Glomerular endothelial cell (primary cell): ENCODE measurements around a stretch of chr17.

DNA sequence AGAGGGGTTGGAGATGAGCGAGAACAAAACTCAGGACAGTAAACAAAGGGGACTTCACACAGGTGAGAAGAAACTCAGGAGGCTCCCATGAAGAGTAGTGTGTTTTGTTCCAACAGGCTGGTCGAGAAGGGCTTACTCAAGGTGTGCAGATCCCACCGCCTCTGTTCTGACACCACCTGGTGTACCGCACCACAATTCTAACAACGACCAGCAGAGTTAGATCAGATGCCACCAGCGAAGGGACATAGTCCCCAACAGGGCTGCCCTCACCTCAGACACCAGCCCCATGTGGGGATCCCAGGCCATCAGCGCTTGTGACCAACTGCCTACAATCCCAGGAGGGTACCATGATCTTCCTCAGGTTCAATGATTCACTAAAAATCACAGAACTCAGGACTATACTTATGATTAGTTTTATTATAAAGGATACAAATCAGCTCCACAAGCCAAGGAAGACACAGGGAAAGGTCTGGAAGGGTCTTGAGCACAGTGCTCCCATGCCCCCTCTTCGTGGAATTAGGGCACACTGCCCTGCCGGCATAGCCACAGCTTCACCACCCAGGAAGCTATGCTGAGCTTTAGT lies 26.2 kb downstream of the TRIM25 start:
- RAMPAGE, long total RNA, result no peak

GRCh38 chr17:56888095-56889067 lies 25.5 kb downstream of the TRIM25 start:
- RAMPAGE, long total RNA, result no peak

DNA sequence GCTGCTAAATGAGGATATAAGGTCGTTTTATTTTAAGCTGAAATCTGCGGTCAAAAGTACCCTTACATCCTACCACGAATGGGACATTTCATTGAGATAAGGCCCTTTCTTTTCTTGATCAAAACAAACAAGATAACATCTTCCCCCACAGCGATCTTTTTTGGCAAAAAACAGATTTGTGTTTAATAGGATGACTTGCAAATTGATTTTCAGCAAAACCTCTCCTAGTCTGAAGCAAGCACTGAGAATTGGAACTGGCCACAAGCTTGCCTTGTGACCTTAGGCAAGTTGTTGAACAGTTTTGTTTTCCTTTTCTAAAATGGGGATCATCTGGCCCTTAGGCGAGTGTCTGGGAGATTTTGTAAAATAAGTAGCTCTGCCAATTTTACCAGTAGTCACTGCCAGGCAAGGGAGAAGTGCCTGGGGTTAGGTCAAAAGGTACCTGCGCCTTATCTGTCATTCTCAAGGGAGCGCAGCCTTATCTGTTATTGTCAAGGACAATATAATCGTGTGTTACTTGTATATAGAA lies 687 bp downstream of the SCPEP1 start:
- RAMPAGE, long total RNA, result no peak

- RAMPAGE, long total RNA, result no peak
These were observed 1.2 kb downstream of the SCPEP1 start for GRCh38 chr17:56979174-56979551.

DNA sequence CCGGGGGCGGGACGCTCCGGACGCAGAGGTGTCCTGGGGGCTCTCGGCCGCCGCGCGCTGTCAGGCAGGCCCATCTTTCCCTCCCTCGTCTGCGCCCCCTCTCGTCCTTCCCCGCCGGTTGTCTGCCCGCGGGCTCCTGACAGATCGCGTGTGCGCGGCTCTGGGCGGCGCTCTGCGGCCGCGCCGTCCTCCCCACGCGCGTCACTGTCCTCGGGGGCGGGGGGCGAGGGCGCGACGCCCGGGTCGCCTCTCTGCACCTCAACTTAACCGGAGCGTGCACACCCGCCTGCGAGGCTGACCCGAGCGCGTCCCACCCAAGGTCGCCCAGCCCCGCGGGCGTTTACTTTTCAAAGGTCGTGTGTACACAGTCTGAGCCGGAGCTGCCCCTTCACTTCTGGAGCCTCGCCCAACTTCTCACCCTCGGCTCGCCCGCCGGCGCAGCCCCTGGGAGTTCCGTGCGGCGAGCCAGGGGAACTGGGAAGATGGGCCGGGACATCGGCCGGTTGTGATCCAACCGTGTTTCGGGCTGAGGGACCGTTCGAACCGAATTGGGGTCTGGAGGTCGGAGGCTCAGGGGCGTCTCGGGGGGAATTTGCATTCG lies 568 bp downstream of the AKAP1 start:
- RAMPAGE, long total RNA, result no peak

GRCh38 chr17:57086115-57086687 lies 1.2 kb downstream of the AKAP1 start:
- RAMPAGE, long total RNA, result no peak

DNA sequence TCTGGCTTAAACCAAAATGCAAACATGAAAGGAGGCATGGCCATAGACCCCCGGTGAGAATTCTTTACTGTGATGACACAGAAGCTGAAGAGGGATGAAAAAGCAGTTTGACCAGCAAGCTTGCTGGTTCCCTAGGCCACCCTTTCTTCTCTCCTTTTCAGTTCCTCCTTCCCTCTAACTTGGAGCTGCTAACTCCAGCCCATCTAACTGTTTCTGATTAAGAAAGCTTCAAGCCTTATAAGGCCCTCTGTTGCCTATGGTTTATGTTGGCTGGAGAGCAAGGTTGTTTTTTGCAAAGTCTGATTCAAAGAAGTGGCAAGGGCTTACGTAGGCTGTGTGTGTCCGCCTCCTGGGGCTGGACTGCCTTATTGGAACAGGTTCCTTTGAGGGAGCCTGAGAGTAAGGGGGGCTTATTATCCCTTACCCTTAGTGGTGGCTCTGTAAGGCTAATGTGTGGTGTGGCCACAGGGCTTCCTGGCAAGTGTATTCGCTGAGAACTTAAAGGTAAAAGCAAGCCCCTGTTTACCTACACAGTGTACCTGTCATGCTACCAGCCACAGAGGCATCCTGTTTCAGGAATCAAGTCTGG lies 7.1 kb downstream of the AKAP1 start:
- RAMPAGE, long total RNA, result no peak

- RAMPAGE, long total RNA, result no peak
These were observed 23.5 kb downstream of the AKAP1 start for GRCh38 chr17:57108456-57108957.

GRCh38 chr17:57284466-57284901 lies 28.2 kb downstream of the MSI2 start:
- RAMPAGE, long total RNA, result no peak

GRCh38 chr17:57292789-57293456 lies 36.6 kb downstream of the MSI2 start:
- RAMPAGE, long total RNA, result no peak

GRCh38 chr17:57293928-57295092 lies 38.0 kb downstream of the MSI2 start:
- RAMPAGE, long total RNA, result no peak

- RAMPAGE, long total RNA, result no peak
These were observed 184.6 kb downstream of the MSI2 start for GRCh38 chr17:57440724-57441606.

GRCh38 chr17:57442829-57443616 lies 186.7 kb downstream of the MSI2 start:
- RAMPAGE, long total RNA, result no peak

GRCh38 chr17:57445559-57446771 lies 189.6 kb downstream of the MSI2 start:
- RAMPAGE, long total RNA, result no peak

- RAMPAGE, long total RNA, result no peak
These were observed 222.0 kb downstream of the MSI2 start for GRCh38 chr17:57478190-57478939.

DNA sequence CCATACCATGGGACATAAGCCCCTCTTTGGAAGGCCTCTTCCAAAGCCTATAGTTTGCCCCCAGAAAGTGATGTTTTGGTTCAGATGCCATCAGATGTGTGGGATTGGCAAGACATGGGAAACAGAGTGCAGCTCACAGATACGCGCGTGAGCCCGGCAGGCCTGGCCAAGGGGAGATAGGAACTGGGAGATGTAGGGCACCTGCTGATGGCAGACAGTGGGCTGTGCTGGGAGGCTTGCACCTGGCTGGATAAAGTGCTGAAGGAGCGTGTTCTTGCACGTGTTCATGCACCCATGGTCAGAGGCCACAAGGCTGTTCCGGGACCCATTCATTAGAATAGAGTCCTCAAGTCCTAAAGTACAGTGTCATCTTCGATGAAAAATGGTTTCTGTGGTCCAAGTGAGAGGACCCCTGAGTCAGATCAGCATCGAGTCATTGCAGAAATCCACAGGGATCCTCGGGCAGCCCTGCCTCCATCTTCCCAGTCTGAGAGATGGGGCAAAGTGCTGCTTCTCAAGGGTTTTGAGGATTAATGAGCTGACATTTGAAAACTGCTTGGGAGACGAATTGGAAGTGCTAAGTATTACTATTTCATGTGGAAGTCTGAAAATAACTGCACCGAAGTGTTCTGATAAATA lies 236.4 kb downstream of the CCDC182 start:
- RAMPAGE, long total RNA, result no peak

DNA sequence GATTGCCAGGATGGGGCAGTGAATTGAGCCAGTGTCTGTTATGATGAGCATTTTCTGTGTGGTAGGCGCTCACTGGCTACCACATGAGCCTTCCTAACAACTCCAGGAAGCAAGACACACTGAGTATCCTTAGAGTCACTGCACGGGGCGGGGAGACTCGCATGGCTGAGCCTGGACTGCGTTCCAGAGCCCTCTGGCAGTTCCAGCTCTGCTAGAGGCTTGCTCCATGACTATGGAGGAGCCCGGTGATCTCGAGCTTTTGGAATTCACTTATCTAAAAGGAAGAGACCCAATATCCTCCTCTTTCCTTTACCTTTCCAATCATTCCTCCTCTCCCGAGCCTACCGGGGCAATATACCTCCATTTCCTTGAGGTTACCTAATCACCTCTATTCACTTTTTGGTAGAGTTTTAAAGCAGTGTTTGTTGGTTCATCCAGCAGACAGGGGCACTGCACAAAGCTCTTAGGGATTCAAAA lies 225.8 kb downstream of the CCDC182 start:
- RAMPAGE, long total RNA, result no peak

GRCh38 chr17:57521644-57522305 lies 223.3 kb downstream of the CCDC182 start:
- RAMPAGE, long total RNA, result no peak

DNA sequence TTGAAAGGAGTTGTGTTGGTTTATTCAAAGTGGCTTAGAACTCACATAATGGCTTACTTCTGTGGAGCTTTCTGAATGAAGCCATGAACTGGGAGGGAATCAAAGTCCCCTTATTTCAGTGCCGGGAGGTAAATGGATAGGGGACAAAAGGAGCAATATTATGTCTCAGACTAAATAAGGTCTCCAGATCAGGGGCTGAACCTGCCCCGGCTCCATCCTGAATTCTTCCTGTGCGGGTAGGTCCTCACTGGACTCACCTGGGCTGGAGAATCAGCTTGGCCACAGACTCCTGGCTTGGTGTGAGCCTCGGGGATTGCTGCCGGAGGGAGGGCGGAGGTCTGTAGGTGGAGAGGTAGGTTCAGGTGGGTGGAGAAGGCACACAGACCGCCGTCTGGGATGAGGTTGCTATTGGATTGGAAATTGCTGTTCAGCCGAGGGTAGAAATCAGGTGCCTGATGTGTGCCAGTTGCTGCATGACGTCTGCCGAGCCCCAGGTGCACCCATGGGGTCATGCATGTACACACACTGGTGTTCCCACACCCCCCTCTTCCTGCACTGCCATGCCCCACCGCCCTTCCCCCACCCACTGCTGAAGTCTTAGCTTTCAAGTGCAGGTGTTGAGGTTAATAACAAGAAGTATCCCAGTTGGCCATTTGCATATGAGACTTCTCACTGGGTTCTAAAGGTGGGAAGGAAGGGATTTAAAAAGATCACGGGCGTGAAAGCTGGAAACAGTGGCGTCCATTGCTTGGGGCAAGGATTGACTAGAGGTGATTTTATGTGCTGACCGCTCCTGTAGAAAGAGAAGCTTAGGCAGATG lies 193.8 kb downstream of the CCDC182 start:
- RAMPAGE, long total RNA, result no peak

DNA sequence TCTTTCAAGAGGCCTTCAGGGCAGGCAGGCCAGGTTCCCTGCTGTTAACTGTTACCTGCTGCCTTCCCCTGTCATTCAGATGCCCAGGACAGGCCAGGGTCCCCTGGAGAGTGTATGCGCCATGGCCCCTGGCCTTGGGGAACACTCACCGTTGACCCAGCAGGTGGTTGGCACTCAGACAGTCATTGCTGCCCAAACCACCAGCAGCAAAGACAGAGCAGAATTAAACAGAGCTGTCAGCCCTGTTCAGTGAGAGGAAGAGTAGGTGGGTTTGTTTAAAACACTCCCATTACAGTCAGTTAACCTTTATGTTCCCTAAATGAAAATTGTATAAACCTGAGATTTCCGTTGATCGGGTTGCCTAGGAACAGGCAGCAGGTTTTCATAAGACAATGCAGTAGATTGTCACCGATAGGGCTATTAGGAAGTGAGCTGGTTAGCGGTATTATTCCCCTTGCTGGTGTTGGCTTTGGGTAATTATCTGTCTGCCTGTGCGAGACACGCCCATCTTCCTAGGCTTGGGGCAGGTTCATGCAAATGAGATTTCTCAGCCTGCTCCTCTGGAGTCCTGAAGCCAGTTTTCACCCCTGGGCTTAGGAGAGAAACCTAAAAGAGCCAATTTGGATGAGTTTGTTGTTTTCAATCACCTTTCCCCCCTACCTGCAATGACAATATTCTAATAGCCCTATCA lies 132.5 kb downstream of the CCDC182 start:
- RAMPAGE, long total RNA, result no peak